Neural crest cell (in vitro differentiated cells): ENCODE data around the gene YES1.

- PRO-cap, result no peak
Measured at GRCh38 chr18:254130-254600, 13.7 kb downstream of the THOC1 start.

DNA sequence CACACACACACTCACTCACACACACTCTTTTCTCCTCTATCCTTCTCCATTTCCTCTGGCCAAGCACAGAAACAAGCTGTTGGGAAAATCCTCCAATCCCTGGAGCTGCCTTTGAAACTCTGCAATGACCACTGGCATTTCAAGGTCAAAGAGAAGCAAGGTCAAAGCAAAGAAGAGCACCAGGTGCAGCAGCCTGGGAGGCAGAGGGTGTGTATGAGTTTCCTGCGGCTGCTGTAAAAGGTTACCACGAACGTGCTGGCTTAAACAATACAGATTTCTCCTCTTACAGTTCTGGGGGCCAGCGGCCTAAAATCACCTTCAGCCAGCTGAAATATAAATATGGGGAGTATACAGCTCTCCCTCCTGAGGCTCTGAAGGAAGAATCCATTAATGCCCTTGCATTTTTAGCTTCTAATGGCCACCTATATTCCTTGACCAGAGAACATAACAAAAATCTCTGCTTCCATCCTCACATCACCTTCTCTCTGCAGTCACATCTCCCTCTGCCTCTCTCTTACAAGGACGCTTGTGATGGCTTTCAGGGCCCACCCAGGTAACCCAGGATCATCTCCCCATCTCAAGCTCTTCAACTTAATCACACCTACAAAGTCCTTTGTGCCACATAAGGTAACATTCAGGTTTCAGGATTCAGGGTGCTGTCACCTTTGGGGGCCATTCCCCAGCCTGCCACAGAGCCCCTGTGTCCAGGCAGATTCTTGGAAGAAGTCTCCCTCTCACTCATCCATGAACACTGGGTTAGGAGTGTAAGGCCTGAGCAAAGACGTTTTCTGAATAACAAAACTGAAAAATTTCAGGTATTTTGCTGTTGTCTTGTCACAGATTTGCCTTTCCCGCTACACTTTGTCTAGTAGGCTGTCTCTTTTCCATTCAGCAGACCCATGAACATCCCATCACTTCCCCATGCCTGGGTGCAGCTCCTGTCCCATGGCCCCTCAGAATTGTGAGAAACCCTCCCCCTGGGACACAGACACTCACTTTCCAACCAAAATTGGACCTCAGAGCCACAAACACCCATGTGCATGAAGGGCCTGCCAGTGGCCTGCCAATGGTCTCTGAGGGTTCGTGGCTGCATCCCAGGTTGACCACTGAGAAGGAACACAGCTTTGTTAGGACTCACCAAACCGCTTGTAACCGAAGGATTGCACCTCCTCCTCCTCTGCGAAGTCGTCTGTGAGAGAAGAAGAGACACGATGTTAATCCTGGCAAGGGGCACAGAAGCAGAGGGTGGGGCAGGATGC is 20.5 kb downstream of the COLEC12 start:
- PRO-cap, result no peak

DNA sequence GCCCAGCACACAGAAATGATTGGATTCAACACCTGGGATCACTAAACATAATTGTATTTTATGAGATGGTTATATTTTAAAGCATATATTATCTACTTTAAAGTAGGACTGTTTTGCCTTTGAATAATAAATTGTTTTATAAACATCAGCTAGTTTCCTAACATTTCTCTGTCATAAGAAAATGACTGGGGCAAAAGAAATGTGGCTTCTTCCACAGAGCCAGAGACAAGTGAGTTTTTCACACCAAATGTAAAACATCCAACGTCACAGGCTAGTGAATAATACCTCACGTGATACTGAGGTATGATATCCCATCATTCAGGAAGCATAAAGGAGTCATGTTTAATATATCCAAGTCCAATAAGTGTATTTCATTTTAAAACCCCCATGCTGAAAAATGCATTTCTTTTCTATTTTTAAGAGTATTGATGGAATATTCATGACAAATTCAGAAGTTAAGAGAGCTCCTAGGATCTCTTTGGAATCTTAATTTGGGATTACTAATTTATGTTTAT is 5.9 kb downstream of the COLEC12 start:
- PRO-cap, result no peak

- PRO-cap, result no peak
Measured at GRCh38 chr18:515108-515911, 14.8 kb upstream of the COLEC12 start.

- PRO-cap, result no peak
Measured at GRCh38 chr18:713044-713528, 656 bp upstream of the ENOSF1 start.

- PRO-cap, result bidirectional peak, plus-strand start at chr18:812071, minus-strand start at chr18:811968
Measured at GRCh38 chr18:811763-812116, 302 bp downstream of the YES1 start.

GRCh38 chr18:812183-812822 is at the start of gene YES1:
Gene YES1 (minus strand): TSS chr18:812242.
- PRO-cap, result bidirectional peak, plus-strand start at chr18:812351, minus-strand start at chr18:812242; bidirectional peak, plus-strand start at chr18:812668, minus-strand start at chr18:812693

- PRO-cap, result no peak
Measured at GRCh38 chr18:906591-907135, 2.0 kb downstream of the ADCYAP1 start.

GRCh38 chr18:928832-929234 is 24.2 kb downstream of the ADCYAP1 start:
- PRO-cap, result no peak

DNA sequence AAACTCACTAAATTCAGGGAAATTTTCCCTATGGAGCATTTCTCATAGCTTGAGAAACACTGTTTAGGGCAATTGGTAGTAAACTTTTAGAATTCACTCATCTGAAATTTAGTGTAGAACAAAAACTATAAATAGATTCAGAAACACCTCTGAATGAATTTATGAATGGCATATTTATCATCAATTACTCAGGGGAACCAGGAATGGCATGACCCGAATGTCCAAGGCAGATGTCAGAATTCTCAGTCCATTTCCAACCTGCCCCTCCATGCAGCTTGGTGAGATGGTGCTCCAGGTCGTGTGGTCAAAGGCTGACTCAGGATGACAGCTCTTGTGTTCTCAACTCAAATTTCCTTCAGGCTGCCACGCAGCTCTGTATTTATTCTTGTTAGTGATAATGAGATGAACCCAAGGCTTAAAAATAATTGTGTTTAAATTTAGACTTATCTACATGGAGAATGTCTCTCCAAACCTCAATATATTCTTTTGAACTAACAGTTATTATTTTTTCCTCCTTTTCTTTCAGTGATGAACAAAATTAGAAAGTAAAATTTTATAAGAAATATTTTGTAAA is 146.9 kb downstream of the METTL4 start:
- PRO-cap, result no peak

DNA sequence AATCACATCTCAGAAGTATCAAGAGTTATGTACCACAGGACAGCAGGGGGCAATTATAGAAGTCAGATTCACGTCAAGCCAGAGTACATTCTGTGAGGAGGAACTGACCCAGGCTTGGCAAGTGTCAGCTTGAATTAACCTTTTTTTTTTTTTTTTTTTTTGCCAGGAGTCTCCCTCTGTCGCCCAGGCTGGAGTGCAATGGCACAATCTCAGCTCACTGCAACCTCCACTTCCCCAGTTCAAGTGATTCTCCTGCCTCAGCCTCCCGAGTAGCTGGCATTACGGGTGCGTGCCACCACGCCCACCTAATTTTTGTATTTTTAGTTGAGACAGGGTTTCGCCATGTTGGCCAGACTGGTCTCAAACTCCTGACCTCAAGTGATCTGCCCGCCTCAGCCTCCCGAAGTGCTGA is 18.1 kb upstream of the SMCHD1 start:
- PRO-cap, result no peak

DNA sequence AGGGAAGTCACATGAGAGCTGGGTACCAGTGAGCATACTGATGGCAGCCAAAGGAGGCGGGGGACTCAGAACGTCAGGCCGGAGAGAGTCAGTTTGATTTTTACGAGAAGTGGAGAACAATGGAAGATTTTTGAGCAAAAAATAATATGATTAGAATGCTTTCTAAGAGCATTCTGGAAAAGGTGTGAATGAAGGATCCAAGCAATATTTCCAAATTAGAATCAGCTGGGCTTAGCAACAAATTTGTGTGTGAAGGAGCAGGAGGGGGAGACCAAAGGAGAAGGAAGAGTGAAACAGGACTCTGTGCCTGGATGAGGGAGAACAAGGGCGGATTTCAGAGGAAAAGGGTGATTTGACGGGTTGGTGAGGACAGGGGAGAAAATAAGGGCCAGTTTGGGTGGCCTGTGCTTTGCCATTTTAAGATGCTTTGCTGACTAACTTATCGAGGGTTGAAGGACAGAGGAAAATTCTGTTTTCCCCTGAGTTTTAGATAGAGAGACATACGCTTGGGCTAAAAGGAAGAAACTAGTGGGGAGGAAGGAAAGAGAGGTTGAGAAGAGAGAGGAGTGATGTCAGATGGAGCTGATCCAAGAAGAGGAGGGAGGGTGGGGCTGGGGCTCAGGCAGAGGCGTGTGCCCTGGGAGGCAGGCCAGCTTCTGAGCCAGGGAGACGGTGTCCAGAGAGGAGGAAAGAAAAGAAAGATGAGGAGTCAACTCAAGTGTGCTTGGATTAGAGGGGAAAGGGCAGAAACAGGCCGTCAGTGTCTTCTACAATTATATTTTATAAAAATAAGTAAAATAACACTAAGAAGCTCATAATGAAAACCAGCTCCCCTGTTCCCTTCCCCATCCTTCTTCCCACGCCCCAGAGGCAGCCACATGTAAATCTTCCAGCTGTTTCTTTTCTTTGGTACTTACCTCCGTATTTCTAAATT is 56.0 kb downstream of the EMILIN2 start:
- PRO-cap, result no peak

DNA sequence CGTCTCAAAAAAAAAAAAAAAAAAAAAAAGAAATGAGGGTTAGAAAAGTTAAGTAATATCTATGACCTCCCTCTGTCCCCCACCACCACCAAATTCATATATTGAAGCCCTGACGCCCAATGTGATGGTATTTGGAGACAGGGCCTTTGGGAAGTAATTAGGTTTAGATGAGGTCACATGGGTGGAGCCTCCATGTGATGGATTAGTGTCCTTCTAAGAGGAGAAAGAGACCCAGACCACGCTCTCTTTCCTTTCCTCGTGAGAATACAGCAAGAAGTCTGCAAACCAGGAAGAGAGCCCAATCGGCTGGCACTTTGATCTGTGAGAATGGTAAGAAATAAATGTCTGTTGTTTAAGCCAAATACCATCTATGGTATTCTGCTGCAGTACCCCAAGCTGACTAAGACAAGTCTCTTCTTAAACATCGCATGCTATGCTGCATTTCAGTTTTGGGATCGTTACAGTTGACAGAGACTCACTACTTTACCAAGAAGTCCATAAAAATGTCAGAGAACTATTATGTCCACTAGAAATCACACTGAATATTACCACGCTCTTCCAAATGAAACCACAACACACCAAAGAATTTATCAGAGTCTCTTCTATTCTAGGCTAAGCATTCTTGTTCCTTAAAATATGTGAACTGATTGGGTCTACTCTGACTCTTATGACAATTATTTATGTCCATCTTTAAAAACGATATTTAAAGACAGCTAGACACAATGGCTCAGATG is 48.5 kb downstream of the LPIN2 start:
- PRO-cap, result no peak

- PRO-cap, result no peak
Measured at GRCh38 chr18:3056000-3056261, 43.0 kb upstream of the LPIN2 start.

DNA sequence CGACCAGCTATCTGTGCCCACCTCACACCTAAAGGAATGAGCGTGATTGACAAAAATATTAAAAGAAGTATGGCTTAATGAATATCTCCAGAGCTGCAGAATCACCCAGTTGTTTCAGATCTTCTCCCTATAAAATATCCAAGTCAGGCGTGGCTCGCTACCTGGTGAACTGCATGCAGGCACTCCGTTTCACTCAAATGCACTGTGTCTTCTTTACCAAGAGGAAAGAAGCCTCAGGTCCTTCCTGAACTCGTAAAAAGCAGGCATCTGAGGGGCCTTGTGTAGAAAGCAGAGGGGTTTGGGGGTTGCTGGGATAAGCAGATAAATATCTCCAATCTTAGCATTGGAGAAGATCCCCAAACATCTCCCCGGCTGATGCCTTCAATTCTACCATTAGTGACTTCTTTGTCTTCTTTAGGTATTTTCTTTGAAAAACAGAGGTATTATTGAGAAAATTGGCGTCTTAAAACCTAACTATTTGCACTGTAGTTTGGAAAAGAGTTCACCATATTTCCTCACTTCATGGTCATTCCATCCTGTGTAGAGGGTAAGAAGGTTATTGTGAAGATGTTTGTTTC is 67.8 kb downstream of the MYOM1 start:
- PRO-cap, result no peak

GRCh38 chr18:3264137-3265112 is 2.5 kb downstream of the MYL12B start:
- PRO-cap, result no peak

- PRO-cap, result no peak
Measured at GRCh38 chr18:3280168-3280351, 18.1 kb downstream of the MYL12B start.

- PRO-cap, result no peak
Measured at GRCh38 chr18:3384544-3385251, 65.3 kb upstream of the TGIF1 start.

DNA sequence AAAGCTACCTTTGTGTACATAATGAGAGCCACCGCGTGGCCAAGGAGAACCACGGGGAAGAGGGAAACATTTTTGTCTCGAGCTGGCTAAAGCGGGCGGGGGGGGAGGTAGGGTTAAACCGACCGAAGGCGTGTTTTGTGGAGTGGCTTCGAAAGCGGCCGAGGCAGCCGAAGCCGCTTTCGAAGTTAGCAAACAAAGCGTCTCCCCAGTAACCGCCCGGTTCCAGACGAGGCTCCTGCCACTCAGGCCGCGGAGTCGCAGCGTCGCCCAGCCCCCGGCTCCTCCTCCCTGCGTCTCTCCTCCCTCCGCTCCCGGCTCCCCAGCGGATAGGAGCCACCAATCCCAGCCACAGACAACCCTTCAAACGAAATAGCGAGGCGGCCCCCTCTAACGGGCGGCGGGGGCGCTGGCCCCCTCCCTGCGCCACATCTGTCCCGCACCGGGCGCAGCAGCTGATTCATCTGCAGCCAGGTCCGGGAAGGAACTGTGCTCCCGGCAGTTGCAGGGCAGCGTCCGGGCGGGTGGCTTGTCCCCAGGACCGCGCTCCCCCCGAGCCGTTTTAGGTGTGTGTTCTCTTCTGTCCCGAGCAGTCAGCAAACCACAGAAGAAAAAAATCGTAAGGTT is 1.9 kb upstream of the TGIF1 start:
- PRO-cap, result bidirectional peak, plus-strand start at position 349 of the sequence, minus-strand start at position 187 of the sequence; bidirectional peak, plus-strand start at position 498 of the sequence, minus-strand start at position 486 of the sequence; bidirectional peak, plus-strand start at position 557 of the sequence, minus-strand start at position 567 of the sequence

DNA sequence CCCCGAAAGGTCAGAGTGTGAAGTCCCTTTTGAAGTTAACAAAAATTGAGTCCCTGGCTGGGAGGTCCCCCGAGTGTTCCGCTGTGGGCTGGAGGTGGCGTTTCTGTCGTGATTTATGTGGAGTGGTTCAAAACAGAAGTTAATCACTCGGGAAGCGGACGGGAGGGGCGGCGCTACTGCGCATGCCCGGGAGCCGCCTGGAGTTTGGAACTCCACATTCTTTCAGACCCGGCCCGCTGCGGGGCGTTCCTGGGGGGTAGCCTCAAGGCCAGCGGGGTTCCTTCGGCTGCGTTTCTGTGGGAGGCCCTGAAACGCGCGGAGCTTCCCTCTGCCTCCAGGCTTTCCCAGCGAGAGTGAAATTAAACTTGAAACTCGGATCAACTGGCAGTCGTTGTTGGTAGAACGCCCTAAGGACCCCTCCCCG is 1.4 kb downstream of the TGIF1 start:
- PRO-cap, result bidirectional peak, plus-strand start at position 215 of the sequence, minus-strand start at position 117 of the sequence